ENCODE measurements around a stretch of chrX.

DNA sequence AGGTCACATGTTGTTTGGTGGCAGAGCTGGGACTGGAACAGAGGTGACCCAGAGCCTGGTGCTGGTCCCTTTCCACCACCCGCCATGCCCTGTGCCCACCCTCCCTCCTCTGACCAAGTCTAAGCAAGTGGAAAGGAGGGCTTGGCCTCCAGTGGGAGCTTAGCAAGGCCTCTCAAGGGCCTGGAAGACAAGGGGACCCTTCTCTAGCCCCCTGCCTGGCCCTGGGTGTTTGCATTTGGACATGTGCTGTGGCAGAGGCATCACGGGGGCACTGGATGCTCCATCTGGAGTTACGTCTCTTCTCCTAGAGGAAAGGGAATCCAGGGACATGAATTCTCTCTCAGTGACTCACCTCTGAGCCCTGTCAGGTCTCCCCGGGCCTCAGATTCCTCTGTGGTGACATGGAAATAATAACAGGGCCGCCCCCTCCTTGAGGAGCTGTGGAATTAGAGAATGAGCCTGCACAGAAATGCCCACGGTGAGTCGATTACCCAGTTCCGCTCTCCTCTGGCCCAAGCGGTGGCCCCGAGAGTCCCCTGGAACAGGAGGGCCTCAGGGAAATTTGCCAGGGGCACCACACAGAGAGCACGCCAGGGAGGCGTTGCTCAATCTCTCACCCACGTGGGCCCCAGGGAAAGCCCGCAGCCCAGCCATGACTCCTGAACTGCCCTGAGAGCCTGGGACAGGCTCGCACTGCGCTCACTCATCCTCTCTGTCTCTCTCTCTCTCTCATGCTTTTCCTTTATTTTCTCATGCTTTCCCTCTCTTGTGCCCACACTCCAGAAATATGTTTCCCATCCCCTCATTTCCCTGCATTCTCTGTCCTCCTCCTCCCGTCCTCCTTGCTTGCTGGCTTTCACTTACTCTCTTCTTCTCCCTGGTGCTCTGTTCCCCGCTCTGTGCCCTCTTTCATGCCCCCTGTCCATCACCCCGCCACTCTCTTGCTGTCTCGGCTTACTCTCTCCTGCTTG lies 189.5 kb downstream of the BCOR start:
- PRO-cap, 2 experiments, result peak in 2 of 2 experiments; most common plus-strand start position 662 of the sequence (in 2); most common minus-strand start position 273 of the sequence (in 1)
- RAMPAGE, long total RNA, 5 experiments, result no peak in any of the 5 experiments

GRCh38 chrX:40009530-40009842 lies 88.3 kb downstream of the BCOR start:
- PRO-cap, 2 experiments, result no peak in any of the 2 experiments
- RAMPAGE, long total RNA, 5 experiments, result no peak in any of the 5 experiments

- PRO-cap, 2 experiments, result peak in 2 of 2 experiments; most common plus-strand start chrX:40012463 (in 2); most common minus-strand start chrX:40012523 (in 1)
- RAMPAGE, long total RNA, 5 experiments, result no peak in any of the 5 experiments
Measured at GRCh38 chrX:40012391-40012721, 85.4 kb downstream of the BCOR start.

DNA sequence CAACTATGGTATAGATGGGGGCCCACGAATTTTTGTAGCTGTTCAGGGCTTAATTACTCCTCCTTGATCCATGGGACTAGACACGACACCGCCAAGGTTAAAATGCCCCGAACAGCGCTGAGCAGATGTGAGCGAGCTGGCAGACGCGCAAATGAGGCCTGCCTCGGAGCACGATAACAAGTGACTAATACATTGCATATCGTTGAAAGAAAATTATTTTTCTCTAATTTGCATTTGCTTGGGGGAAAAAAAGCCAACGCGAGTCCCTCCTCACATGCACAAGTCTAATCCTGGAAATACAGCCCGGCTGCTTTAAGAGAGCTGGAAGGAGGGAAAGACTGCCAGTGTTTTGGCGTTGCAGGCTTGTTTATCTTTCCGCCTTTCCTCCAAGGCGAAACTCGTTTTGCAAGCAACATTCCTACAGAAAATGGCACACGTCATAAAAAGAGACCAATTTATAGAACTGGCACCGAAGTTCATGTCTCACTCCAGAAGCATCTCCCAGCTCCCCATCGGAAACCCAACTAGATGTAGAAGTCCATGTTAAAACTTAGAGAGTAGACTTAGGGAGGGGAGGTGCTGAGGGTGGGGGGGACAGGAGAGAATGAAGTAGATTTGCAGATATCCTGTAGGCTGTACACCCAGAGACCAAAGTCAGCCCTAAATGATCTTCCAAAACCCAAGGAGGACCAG lies 12.6 kb downstream of the BCOR start:
- PRO-cap, 2 experiments, result peak in 2 of 2 experiments; most common plus-strand start position 469 of the sequence (in 1); most common minus-strand start position 286 of the sequence (in 2)
- RAMPAGE, long total RNA, 5 experiments, result no peak in any of the 5 experiments

DNA sequence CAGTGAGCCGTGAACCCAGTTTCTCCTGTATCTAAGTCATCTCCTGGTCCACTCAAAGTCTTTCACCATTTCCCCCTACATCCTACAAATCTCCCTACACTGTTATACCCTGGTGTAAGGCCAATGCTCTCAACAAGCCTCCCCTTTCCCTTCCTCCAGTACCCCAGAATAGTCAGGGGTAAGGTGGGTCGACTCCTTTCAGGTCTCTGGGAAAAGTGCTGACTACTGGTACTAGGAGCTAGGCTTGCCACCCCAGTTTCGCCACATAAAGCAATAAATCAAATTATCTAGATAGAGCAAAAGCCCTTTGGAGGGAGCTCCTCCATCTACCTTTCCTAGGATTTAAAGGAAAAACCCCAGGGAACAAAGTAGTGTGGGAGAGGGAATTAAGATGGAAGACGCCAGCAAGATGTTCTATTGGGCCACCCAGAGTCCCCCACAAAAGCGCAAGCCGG lies 8.2 kb downstream of the BCOR start:
- PRO-cap, 2 experiments, result no peak in any of the 2 experiments
- RAMPAGE, long total RNA, 5 experiments, result no peak in any of the 5 experiments

DNA sequence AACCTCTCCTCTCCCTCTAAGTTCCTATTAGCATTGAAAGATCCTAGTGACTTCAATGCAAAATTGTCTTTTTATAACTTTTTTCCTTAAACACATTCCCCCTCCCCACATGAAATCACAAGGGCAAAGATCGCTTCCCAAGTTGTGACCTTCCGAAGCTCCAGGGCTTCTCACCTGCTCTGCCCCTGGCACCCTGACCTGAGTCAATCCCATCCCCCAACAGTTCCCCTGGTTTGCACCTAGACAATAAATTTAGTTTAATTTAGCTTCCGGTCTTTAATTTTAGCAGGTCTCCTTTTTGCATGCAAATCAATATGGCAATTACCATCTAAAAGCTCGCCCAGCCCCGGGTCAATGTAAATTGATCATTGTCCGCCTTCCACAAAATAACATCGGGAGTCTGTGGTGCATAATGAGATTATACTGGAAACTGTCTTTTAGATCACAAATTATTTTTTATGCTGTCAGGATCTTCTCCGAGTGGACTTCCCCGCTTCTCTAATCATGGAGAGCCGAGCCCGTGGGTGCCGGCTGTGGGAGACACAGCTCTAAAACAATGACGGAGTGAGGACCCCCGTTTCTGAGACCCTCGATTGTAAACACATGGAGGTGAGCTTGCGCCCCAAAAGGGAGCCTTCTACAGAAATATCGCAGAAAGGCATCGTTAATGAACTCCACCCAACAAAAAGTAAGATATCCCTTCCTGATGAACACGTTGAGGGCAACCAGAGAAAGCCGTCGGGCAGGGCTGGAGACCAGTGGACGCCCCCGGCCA lies 6.7 kb downstream of the BCOR start:
- PRO-cap, 2 experiments, result no peak in any of the 2 experiments
- RAMPAGE, long total RNA, 5 experiments, result no peak in any of the 5 experiments

DNA sequence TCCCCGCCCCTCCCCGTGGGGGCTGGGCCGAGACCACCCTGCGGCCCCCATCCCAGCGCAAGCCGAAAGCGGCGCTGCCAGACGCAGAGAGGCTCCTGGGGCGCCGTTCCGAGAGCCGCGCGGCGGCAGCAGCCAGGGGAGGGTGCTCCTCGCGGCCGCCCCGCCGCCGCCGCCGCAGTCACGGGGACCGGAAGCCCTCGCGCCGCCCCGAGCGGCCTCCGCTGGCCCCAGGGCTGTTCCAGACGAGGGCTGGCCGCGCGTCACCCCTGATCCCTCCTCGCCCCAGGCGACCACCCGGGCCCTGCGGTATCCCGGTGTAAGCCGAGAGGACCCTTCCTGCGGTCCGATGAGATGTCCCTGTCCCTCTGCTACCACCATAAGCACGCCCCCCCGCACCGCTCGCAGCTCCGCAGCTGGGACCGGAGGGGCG lies 7.4 kb upstream of the BCOR start:
- PRO-cap, 2 experiments, result peak in 2 of 2 experiments; most common plus-strand start position 236 of the sequence (in 2); most common minus-strand start position 130 of the sequence (in 1)
- RAMPAGE, long total RNA, 5 experiments, result no peak in any of the 5 experiments

- PRO-cap, 2 experiments, result peak in 2 of 2 experiments; most common plus-strand start chrX:40146462 (in 2); most common minus-strand start chrX:40146588 (in 1)
- RAMPAGE, long total RNA, 5 experiments, result start-site peak on the minus strand in 3 of 5 experiments, at chrX:40146569-40146987 at its widest, 10 to 56 reads per replicate
Measured at GRCh38 chrX:40146250-40147164, 48.7 kb upstream of the BCOR start.

DNA sequence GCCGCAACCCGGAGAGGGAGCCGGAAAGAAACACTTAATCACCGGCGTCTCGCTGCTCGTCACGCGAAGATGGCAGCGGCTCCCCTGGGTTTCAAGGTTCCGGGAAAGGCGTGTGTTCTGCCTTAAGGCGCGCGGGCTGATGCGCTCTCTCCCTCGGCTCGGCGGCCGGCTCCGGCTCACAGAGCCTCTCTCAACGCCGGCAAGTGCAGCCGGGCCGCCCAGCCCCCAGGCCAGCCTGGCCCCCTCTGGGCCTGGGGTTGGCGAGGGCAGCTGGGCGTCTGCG lies 73.9 kb upstream of the BCOR start:
- PRO-cap, 2 experiments, result peak in 1 of 2 experiments; most common plus-strand start position 181 of the sequence (in 1); most common minus-strand start position 178 of the sequence (in 1)
- RAMPAGE, long total RNA, 5 experiments, result no peak in any of the 5 experiments

DNA sequence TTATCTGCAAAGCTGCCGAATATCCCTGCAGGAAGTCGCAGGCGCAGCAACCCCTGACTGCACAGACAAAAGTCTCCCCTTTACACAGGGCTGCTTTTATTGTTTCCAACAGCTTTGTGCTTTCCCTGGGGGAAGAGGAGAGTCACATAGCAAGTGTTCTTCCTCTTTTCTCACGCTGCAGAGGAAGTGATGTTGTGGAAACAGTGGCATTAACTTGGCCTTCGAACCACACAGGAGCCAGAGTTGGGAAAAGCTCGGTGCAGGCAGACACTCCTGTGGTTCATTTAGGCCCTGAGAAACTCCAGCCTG lies 81.5 kb upstream of the BCOR start:
- PRO-cap, 2 experiments, result peak in 2 of 2 experiments; most common plus-strand start position 240 of the sequence (in 2); most common minus-strand start position 67 of the sequence (in 1)
- RAMPAGE, long total RNA, 5 experiments, result no peak in any of the 5 experiments

GRCh38 chrX:40468273-40468650 lies 112.5 kb upstream of the ATP6AP2 start:
- PRO-cap, 2 experiments, result peak in 1 of 2 experiments; most common minus-strand start chrX:40468369 (in 1)
- RAMPAGE, long total RNA, 5 experiments, result no peak in any of the 5 experiments

GRCh38 chrX:40543942-40544385 lies 36.8 kb upstream of the ATP6AP2 start:
- PRO-cap, 2 experiments, result no peak in any of the 2 experiments
- RAMPAGE, long total RNA, 5 experiments, result no peak in any of the 5 experiments

- PRO-cap, 2 experiments, result no peak in any of the 2 experiments
- RAMPAGE, long total RNA, 5 experiments, result no peak in any of the 5 experiments
Measured at GRCh38 chrX:40727451-40727957, 7.8 kb downstream of the MED14 start.

DNA sequence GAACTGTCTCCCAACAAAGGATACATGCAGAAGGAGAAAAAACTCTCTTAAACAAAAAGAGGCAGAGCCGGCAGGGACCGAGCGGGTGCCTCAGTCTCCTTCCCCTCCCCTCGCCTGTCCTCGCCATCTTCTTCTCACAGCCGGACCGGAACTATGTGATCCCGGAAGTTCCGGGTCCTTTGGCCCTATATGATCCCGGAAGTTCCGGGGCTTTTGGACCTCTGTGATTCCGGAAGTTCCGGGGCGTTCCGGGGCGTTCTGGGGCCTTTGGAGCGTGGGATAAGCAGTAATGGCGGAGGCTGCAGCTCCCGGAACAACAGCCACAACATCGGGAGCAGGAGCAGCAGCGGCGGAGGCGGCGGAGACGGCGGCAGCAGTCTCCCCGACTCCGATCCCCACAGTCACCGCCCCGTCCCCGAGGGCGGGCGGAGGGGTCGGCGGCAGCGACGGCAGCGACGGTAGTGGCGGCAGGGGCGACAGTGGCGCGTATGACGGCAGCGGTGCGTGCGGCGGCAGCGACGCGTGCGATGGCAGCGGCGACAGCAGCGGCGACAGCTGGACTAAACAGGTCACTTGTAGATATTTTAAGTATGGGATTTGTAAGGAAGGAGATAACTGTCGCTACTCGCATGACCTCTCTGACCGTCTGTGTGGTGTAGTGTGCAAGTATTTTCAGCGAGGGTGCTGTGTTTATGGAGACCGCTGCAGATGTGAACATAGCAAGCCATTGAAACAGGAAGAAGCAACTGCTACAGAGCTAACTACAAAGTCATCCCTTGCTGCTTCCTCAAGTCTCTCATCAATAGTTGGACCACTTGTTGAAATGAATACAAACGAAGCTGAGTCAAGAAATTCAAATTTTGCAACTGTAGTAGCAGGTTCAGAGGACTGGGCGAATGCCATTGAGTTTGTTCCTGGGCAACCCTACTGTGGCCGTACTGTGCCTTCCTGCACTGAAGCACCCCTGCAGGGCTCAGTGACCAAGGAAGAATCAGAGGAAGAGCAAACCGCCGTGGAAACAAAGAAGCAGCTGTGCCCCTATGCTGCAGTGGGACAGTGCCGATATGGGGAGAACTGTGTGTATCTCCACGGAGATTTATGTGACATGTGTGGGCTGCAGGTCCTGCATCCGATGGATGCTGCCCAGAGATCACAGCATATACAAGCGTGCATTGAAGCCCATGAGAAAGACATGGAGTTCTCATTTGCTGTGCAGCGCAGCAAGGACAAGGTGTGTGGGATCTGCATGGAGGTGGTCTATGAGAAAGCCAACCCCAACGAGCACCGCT lies 99.3 kb upstream of the MED14 start:
- PRO-cap, 2 experiments, result no peak in any of the 2 experiments
- RAMPAGE, long total RNA, 5 experiments, result no peak in any of the 5 experiments

DNA sequence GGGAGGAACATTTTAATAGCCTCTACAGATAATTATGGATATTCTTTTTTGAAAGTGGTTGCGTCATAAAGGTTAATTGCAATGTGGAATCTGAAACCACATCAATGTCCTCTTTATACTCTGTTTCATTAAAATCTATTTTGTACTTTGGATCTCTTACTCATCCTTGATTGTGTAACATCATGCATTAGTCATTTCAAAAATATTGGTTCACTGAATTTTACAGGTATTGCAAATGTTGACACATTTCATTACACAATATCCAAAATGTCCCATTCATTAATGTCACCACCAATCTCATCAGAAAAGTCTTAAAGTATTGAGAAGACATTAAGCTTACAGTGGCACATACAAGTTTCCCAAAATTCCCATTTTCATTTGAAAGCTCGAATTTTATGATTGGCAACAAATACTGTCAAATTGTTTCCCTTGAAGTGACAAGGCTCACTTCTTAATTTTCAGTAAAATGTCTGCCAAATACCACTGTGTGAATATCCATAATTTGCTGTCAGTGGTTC lies 62.6 kb upstream of the USP9X start:
- PRO-cap, 2 experiments, result no peak in any of the 2 experiments
- RAMPAGE, long total RNA, 5 experiments, result no peak in any of the 5 experiments

- PRO-cap, 2 experiments, result no peak in any of the 2 experiments
- RAMPAGE, long total RNA, 5 experiments, result no peak in any of the 5 experiments
Measured at GRCh38 chrX:41026682-41027262, 58.5 kb upstream of the USP9X start.

GRCh38 chrX:41033635-41033839 lies 51.7 kb upstream of the USP9X start:
- PRO-cap, 2 experiments, result no peak in any of the 2 experiments
- RAMPAGE, long total RNA, 5 experiments, result no peak in any of the 5 experiments

- PRO-cap, 2 experiments, result no peak in any of the 2 experiments
- RAMPAGE, long total RNA, 5 experiments, result no peak in any of the 5 experiments
Measured at GRCh38 chrX:41095281-41096076, 10.2 kb downstream of the USP9X start.

- PRO-cap, 2 experiments, result no peak in any of the 2 experiments
- RAMPAGE, long total RNA, 5 experiments, result no peak in any of the 5 experiments
Measured at GRCh38 chrX:41187826-41188218, 102.6 kb downstream of the USP9X start.

GRCh38 chrX:41218879-41219419 lies 115.0 kb upstream of the DDX3X start:
- PRO-cap, 2 experiments, result no peak in any of the 2 experiments
- RAMPAGE, long total RNA, 5 experiments, result no peak in any of the 5 experiments

All from thyroid gland (tissue), 7 donors.